ENCODE results near the gene ENSG00000288658.

GRCh38 chr2:219506639-219507620 is 7.4 kb upstream of the ASIC4 start:
- PRO-cap, 7 experiments: no peak in any of the 7 experiments
- RAMPAGE, long total RNA, 2 experiments: no peak in any of the 2 experiments

DNA sequence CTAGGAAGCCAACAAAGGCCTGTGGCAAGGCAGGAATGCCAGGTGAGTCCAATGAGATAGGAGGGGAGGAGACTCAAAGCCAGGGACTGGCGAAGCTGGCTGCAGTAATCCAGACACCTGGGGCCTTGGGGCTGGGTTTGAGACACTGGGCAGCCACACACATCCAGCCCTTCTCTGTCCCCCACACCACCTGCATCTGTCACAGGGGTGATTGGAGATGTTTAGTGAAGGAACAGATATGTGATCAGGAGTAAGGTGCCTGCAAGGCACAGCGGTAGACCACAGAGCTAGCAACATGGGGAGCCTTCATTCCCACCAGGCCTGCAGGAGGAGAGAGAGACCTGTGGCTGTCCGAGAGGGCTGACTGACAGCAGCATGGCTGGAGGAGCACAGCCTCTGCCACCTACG is 9.5 kb downstream of the CHPF start:
- PRO-cap, 7 experiments: no peak in any of the 7 experiments
- RAMPAGE, long total RNA, 2 experiments: no peak in any of the 2 experiments

DNA sequence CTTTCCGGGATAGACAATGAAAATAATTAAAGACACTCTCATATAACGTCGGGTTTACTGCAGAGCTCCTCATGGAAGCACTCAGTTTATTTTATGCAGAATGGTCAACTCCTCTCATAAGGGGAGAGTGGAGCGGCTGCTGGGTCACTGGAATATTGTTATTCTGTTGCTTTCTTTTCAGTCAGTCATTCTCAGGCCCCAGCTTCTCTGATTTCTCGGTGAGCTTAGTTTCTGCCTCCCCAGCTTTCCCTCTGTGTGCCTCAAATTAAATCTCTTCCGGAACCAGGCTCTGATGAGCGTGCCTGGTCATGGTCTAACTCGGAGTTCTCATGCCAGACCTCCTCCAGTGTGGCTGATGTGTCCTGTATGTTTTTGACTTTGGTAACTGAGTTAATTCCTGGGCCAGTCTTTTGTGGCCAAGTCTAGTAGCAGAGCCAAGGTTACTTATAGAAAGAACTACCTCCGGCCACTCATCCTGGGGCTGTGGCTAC is 5.0 kb upstream of the STK11IP start:
- PRO-cap, 7 experiments: no peak in any of the 7 experiments
- RAMPAGE, long total RNA, 2 experiments: no peak in any of the 2 experiments

- PRO-cap, 7 experiments: peak in 5 of 7 experiments; most common plus-strand start chr2:219626718 (in 3); most common minus-strand start chr2:219626668 (in 2)
- RAMPAGE, long total RNA, 2 experiments: no peak in any of the 2 experiments
Measured at GRCh38 chr2:219626483-219626877, 950 bp upstream of the SLC4A3 start.

GRCh38 chr2:219630101-219630944 is 2.9 kb downstream of the SLC4A3 start:
- PRO-cap, 7 experiments: no peak in any of the 7 experiments
- RAMPAGE, long total RNA, 2 experiments: no peak in any of the 2 experiments

GRCh38 chr2:219642417-219643060 is 15.1 kb downstream of the SLC4A3 start:
- PRO-cap, 7 experiments: peak in 7 of 7 experiments; most common plus-strand start chr2:219642792 (in 7); most common minus-strand start chr2:219642503 (in 6)
- RAMPAGE, long total RNA, 2 experiments: no peak in any of the 2 experiments

GRCh38 chr2:219852122-219852674 is 224.8 kb downstream of the SLC4A3 start:
- PRO-cap, 7 experiments: peak in 3 of 7 experiments; most common plus-strand start chr2:219852491 (in 1); most common minus-strand start chr2:219852557 (in 2)
- RAMPAGE, long total RNA, 2 experiments: no peak in any of the 2 experiments

DNA sequence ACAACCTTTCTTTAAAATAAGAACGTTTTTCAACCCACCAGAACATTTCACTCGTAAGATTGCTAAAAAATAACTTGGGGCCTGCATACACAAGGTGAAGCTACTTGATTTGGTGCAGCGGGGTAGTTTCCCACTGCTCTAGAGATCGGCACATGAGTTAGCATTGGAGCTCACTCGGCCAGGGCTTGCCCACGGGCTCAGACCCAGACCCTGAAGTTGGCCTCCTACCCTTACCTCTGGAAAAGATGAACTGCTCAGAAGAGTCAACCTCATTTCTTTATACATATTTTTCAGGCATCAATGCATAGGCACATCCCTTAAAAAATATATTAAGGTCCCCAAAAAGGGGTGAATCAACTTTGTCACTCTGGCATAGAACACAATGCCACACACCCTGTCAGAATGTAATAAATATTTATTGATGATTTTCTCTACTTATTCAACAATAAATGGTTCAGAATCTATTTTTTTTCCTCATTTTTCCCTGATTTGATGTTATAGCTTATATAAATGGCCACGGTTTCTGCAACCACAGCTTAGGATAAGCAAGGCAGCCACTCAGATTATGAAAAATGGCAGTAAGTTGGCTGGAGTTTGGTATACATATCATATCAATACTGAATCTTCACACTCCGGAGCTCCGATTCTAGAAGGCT is 153.4 kb downstream of the EPHA4 start:
- PRO-cap, 7 experiments: no peak in any of the 7 experiments
- RAMPAGE, long total RNA, 2 experiments: no peak in any of the 2 experiments

DNA sequence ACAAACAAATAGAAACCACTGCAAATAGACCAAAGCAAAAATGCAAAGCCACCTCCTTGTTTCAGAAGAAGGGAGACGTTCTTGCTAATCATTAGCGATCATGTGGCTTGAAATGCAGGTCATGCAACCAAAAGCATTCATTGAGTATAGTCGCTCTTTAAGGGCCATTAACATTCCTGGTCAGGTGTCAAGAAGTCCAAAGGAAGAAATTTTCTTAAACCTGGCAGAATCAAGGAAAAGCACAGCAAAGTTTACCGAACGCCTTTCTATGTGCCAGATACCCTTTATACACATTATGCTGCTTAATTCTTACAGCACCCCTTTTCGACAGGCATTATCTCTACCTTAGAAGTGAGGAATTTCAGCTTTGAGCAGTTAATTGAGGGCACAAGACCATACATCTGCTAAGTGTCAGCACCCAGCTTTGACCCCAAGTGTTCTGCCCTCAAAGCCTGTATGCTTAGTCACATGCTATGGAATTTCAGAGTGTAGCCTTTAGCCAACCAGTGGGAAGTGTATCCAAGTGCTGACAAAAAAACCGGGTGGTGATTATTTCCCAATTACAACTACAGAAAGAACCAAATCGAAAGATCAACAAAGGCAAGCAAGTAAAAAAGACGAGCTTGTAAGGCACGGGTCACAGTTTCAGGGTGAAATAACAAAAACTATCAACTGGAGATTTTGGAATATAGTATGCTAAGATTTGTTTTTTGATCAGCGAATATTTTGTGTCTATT is 70.7 kb downstream of the EPHA4 start:
- PRO-cap, 7 experiments: no peak in any of the 7 experiments
- RAMPAGE, long total RNA, 2 experiments: no peak in any of the 2 experiments

GRCh38 chr2:221573443-221574446 is 1.6 kb upstream of the EPHA4 start:
- PRO-cap, 7 experiments: peak in 7 of 7 experiments; most common plus-strand start chr2:221573776 (in 5); most common minus-strand start chr2:221573572 (in 7)
- RAMPAGE, long total RNA, 2 experiments: no peak in any of the 2 experiments

DNA sequence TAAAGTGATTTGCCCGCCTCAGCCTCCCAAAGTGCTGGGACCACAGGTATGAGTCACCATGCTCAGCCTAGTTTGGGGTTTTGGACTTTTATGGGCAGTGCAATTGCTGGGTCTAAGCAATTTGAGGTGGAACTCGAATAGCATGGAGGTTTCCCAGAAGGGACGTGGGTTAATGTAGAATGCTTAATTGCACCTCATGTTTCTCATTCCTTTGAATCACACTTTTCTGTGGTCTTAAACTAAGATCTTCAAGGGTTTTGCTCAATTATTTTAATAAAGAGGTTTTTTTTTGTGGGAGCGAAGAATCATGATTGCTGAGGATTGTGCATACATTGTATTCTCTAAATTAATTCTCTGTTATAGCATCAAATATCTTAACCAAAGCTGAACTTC is 102.4 kb upstream of the EPHA4 start:
- PRO-cap, 7 experiments: no peak in any of the 7 experiments
- RAMPAGE, long total RNA, 2 experiments: no peak in any of the 2 experiments

DNA sequence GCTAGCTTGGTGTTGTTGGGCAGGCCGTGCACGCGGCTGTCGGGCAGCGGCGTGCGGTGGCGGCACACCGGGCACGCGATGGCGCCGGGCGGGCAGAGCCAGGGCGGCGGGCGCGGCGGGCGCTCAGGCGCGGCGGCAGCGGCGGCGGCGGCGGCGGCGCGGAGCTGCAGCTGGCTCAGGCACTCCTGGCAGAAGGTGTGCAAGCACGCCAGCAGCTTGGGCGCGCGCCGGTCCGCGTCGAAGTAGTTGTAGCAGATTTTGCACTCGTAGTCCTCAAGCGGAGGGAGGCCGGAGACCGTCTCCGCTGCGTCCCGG is 366 bp downstream of the ENSG00000288658 start:
- PRO-cap, 7 experiments: no peak in any of the 7 experiments
- RAMPAGE, long total RNA, 2 experiments: no peak in any of the 2 experiments

GRCh38 chr2:222319947-222320924 is at the start of gene ENSG00000288658:
Gene ENSG00000288658 (minus strand): TSS chr2:222320155.
- PRO-cap, 7 experiments: peak in 1 of 7 experiments; most common plus-strand start chr2:222320280 (in 1)
- RAMPAGE, long total RNA, 2 experiments: no peak in any of the 2 experiments

DNA sequence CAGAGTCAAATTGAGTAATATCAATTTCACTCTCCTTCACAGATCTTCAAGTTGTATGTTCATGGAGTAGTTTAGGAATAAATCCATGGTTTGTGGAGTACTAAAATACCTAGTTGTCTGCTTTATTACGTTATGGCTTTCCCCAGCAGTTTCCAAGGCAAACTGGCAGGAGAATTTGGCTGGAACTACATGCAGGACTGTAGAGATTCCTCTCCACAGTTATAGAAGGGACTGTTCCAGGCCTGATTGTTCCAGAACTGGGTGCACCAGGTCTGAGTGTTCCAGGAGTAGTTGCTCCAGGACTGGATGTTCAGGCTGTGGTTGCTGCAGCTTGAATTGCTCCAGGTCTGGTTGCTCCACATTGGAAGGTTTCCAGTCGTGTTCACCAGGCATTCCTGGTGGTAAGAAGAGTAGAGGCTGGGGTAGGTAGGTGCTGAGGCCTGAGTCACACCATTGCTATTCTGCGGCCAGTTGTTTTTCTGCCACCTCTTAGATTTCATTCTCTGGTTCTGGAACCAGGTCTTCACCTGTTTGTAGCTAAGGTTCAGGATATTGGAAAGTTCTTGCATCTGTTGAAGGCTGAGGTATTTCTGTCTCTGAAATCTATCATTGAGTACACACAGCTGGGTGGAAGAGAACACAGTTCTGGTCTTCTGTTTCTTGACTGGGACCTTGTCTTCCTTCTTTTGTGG is 28.2 kb downstream of the SGPP2 start:
- PRO-cap, 7 experiments: no peak in any of the 7 experiments
- RAMPAGE, long total RNA, 2 experiments: no peak in any of the 2 experiments

DNA sequence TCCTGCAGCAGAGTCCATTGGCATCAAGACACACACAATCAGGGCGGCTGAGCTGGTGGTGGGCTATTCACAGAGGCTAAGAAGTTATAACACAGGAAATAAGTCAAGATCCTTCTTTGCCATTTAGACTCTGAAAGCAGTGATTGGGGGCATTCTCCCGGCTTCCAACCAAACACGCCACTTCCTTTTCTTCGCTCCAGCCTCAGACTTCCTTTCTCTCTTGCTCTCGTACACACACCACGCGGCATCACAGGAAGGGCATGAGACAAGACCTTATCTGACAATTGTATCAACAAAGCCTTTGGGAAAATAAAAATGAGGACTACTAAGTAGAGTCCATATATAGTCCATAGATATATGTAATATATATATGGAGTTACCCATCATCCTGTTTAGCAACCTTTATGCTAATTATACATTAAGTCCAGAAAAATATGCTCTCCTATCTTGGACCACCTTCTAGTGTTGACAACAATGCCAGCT is 72.1 kb downstream of the MOGAT1 start:
- PRO-cap, 7 experiments: peak in 3 of 7 experiments; most common plus-strand start position 152 of the sequence (in 2); most common minus-strand start position 182 of the sequence (in 2)
- RAMPAGE, long total RNA, 2 experiments: no peak in any of the 2 experiments

DNA sequence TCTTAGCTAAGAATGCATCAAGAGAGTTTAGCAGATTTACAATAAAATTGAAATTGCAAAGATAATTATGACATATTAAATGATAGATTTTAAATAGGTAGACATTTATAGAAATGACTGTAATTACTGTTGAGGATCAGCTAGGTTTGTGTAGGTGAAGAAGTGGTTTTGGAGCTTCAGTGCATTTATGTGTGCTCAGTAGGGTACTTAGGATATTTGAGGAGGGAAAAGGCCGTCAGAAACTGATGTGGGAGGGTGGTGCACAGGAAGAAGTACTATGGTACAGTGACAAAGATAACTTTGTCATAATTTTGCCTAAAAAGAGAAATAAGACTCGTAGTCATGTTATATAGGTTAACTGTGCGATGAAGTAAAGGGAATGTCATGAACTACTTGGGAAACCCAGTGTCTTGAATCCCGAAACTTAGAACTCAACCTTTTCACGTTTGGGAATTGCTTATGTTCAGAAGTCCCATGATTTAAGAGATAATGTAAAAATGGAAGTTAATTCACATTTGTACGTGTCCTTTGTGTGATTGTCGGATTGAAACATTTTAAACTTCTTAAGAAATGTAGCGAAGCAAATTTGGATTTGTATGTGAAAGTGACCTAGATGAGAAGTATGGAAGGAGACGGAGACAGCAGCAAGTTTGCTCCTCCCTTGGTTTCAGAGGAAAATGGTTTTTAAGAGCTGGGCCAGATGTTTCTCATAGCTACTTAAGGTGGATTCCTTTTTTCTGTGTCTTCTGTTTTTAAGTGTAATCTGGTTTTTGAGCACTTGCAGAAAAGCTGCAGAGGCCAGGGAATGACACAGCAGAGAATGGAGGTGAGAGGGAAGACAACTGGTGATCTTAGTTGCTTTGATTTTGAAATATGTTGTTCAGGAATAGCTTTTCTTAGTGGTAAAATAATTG is 28.5 kb downstream of the ACSL3 start:
- PRO-cap, 7 experiments: no peak in any of the 7 experiments
- RAMPAGE, long total RNA, 2 experiments: no peak in any of the 2 experiments

- PRO-cap, 7 experiments: no peak in any of the 7 experiments
- RAMPAGE, long total RNA, 2 experiments: no peak in any of the 2 experiments
Measured at GRCh38 chr2:222899647-222900998, 39.3 kb downstream of the ACSL3 start.

DNA sequence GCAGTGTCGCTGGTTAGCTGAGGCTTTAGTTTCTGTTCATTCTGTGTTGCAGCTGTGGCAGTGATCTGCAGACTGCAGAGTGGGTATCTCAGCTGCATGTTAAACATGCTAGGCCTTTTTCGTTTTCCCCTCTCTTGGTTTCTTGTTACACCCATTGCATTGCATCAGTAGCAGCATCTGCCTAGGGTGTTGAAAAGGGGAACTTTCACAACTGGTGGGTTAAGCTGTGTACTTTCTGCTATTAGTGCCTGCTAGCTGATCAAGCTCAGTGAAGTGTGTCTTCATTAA is 51.3 kb downstream of the ACSL3 start:
- PRO-cap, 7 experiments: no peak in any of the 7 experiments
- RAMPAGE, long total RNA, 2 experiments: no peak in any of the 2 experiments

DNA sequence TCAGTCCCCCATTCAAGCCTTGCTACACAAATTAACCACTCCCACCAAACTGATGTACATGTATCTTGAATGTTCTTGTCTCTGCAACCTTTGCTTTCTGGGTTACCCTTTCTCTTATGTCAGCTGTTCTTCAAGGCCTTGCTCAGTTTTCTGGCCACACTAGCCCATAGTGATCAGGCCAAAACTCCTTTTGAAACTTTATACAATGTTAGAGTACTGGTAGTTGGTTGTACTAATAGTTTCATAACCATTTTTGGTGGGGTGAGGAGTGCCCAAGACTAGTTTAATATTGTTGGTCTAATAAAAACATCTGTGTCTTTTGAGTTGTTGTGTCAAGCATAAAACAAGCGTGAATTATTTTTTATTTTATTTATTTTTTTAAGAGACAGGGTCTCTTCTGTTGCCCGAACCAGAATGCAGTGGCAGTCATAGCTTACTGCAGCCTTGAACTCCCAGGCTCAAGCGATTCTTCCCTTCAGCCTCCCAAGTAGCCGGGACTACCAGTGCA is 74.0 kb downstream of the ACSL3 start:
- PRO-cap, 7 experiments: no peak in any of the 7 experiments
- RAMPAGE, long total RNA, 2 experiments: no peak in any of the 2 experiments

DNA sequence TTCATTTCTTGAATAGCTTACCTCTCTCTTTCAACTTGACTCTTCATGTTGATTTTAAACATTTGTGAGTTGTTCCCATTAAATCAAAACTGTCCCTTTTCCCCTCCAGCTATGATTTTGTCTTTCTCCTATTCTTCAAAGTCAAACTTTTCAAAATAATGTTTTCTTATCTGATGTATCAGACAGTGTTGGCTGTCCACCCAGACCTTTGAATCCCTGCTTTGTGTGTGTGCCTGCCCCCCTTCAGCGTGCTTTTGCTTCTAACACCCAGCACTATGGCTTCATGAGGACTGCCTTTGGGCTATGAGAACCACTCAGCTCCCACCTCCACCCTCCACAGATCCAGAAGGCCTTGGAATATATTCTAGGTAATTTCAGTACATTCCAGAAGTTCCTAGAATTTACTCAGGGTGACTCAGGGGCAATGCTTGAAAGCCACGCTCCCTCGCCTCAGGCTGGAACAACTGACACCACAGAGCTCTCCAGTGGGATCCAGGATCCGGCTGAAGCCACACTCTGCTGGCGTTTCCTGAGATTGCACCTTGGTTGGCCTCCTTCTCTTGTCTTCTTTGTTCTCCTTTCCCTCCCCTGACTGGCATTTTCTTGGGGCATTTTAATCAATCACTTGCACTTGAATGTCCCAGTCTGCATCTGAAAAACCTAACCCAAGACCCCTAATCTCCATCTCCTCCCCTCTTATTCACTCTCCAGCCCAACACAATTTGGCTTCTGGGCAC is 92.7 kb upstream of the KCNE4 start:
- PRO-cap, 7 experiments: no peak in any of the 7 experiments
- RAMPAGE, long total RNA, 2 experiments: no peak in any of the 2 experiments